Skeletal muscle cell (primary cell): ENCODE data around the gene APOH.

DNA sequence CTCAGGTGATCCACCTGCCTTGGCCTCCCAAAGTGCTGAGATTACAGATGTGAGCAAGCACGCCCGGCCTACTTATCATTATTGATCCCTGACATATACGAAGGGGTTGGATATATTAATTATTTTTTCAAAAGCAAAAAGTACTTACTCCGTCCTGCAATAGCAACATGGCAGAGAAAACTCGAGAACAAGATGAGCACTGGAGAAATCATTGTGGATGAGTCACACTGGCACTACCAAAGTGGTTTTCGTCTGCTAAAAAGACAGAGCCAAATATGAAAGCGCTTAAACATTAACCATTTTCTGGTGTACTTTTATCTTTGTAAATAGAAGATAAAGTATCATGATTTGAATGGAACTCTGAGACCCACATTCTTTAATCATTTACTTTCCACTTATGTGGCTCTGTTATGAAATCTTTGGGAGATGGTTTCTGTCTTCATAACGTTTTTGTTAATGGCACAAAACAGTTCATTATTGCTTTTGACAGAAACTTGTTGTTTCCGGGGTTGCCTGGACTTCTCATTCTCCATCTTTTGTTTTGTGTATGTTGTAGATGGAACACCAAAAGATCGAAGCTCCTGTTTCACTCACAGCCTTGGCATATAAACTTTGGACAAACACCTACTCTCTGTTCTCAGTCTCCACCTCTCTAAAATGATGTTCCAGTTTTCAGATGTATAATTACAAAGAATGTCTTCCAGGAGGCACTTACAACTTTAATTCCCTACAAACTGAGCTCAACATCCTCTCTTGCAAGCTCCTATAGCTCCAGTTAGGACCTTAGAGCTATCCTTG is at the start of gene APOH:
APOH (minus strand) TSS at position 248 of the 798 bp plus-strand sequence.
- RRBS = no CpG with 5 or more reads among the region's 10 CpGs

GRCh38 chr17:66304889-66305341 is 2.5 kb downstream of the PRKCA start:
- RRBS = no CpG with 5 or more reads among the region's 5 CpGs

DNA sequence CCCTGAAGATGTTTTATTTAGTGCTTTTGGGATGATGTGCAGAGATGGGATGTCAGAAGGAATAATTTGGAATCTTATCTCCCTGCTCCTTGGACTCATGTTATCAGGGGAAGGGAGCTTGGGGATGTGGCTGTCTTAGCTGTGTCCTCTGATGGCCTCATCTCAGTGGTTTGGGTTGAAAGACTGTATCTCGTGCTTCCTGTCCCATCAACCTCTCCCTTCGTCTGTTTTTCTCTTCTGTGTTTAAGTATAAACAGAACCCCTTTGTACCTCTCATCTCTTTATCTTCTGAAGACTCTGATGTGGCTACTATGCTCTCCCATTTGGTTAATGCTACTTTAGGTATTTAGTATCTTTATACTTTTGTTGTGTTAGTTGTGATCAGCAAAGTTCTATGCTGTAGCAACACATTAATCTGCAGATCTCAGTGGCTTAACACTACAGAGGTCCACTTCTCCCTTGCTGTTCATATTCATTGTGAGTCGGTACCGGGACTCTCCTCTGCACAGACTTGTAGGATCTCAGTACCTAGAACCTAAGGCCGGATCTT is 28.7 kb downstream of the PRKCA start:
- RRBS = no CpG with 5 or more reads among the region's 5 CpGs

GRCh38 chr17:66415329-66415837 is 113.0 kb downstream of the PRKCA start:
- RRBS = no CpG with 5 or more reads among the region's 8 CpGs

DNA sequence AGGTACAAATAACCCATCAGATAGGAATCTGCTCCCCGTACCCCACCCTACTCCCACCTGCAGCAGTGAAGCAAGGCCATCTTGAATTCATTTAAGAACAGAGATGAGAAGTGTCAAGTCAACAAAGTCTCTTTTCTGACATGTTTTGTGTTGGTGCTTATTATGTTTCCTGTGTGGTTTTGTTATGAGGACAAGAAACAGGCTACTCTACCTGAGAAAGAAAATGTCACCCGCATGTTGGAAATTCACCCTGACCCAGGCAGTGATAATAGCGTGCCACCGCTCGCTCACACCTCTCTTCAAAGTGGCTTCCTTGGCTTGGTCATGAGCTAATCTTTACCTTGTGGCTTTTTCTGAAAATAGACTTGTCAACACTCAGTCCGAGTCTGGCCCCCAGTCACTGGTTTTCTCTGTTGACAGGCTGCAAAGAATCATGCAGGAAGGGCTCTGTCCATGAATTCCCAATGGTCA is 121.5 kb upstream of the CACNG5 start:
- RRBS = no CpG with 5 or more reads among the region's 6 CpGs

DNA sequence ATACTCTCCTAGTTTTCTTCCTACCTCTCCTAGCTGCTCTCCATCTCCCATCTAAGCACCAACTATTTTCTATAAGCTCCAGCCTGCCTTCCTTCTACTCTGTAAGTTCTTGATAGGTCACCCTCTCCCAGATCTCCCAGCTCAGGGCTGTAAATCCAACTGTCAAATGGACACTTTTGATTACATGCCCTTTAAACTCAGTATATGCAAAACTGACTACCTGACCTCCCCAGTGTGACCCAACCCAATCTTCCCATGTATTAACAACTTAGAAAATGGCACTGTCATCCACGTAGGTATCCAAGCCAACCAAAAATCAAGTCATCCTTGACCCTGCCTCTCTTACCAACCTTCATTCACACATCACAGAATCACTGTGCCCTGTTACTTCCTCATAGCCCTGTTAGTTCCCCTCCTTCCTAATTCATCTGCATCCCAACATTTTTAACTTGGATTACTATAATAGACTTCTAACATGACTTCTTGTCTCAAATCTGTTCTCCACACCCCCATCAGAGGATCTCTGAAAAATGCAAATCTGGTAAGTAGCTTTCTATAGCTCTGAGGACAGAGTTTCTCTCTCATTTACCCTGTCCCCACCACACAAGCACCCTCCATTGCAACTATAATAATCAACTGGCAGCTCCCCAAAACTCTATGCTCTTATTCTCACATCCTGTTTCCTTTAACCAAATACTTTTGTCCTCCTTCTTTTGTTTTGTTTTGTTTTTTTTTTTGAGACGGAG is 73.7 kb downstream of the HELZ start:
- RRBS = no CpG with 5 or more reads among the region's 2 CpGs

GRCh38 chr17:67238857-67240058 is 5.7 kb downstream of the HELZ start:
- RRBS = no CpG with 5 or more reads among the region's 8 CpGs

GRCh38 chr17:67289444-67290116 is 44.6 kb upstream of the HELZ start:
- RRBS = no CpG with 5 or more reads among the region's 16 CpGs

DNA sequence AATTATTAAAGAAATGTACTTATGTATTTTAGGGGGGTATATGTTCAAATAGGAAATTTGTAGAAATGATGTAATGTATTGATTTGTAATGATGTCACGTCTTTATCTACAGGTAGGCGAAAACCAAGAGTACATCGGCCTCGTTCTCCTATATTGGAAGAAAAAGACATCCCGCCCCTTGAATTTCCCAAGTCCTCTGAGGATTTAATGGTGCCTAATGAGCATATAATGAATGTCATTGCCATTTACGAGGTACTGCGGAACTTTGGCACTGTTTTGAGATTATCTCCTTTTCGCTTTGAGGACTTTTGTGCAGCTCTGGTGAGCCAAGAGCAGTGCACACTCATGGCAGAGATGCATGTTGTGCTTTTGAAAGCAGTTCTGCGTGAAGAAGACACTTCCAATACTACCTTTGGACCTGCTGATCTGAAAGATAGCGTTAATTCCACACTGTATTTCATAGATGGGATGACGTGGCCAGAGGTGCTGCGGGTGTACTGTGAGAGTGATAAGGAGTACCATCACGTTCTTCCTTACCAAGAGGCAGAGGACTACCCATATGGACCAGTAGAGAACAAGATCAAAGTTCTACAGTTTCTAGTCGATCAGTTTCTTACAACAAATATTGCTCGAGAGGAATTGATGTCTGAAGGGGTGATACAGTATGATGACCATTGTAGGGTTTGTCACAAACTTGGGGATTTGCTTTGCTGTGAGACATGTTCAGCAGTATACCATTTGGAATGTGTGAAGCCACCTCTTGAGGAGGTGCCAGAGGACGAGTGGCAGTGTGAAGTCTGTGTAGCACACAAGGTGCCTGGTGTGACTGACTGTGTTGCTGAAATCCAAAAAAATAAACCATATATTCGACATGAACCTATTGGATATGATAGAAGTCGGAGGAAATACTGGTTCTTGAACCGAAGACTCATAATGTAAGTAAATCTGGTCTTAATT is 28.8 kb downstream of the BPTF start:
- RRBS = no CpG with 5 or more reads among the region's 19 CpGs

DNA sequence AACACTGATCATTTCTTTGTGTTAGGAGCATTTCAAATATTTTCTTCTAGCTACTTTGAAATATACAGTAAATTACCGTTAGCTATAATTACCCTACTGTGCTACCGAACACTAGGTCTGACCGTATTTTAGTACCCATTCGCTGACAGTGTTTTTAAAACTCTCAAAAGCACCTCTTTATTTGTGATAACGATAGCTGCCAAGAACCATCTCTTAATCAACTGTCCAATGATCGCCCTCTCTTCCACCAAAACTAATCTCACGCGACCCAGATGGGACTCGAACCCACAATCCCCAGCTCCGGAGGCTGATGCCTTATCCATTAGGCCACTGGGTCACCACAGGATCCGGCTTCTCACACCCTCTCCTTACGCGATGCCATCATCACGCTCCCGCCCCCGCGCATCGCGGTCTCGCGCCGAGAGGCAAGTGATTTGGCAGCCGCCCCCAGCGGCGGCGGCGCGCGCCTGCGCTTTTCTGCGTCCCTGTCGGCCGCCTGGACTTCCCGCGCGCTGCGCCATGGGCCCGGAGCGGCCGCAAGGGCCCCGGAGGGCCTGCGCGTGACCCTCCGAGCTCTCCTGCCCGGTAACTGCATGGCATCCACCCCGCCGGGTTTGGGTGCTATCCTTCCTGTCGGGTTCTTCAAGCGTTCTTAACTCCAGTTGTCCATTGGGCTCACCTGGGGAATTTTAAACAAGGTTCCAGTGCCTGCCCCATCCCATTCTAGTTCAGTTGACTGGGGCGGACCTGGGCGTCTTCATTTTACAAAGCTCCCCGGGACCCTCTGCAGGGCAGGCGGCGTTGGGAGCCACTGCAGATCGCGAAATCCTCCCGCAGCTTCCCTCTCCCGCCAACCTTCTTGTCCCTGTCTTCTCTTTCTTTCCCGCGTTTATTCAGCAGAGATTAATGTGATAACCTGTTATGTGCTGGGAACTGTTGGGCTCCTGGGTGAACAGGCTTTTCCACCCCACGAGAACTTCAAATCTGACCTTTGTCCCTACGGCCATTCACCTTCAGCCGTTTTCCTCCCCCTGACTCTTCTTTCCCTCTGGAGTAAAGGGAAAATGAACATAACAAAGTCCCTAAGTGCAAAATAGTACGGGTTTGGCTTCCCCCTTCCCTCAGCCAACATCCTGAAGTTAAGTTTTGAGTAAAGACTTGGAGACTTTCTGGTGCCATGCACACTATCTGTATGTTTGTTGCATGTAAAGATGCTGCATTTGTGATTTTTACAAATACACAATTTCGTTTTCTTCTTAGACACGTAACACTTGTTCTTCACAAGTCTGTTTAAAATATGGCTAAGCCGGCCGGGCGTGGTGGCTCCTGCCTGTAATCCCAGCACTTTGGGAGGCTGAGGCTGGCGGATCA is 15.4 kb upstream of the KPNA2 start:
- RRBS = 0% methylated on average over 5 of the region's 70 CpGs

DNA sequence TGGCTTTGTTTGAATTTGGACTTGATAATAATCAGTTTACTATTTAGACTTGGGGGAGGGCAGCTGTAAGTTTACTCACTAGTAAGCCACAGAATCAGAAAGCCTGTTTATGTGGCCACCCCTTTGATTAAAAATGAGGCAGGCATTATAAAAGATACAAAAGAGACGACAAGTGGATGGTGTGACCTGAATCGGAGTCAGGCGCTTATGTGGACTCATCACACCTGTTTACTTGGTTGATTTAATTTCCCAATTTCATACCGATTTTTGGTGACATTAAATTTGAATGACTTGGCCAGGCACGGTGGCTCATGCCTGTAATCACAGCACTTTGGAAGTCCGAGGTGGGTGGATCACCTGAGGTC is 9.0 kb downstream of the KPNA2 start:
- RRBS = no CpG with 5 or more reads among the region's 6 CpGs

DNA sequence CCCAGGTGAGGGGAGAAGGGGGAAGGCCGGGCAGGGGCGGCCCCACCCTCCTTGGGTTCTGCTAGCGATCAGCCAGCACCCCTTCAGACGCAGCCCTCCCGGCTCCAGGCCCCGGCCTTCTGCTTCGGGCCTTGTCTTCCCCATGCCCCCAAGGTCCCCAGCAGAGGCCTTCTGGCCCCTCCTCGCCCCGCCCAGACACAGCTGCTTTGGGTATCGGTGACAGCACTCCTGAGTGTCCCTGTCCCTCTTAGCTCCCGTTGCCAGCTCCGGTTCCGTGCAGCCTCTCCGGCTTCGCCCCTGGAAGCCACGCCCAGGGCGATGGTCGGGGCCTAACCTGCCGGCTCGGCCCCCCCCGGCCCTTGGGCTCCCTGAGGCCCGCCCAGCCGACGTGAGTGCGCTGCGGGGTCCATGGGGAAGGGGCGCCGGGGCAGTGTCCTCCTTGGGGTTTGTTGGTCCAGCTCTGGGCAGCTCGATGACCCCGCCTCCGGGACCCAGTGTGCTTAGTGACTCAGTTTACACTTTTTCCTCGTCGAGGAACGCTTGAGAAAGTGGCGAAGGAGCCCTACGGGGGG is 50.5 kb upstream of the AMZ2 start:
- RRBS = 2% methylated on average over 12 of the region's 36 CpGs

GRCh38 chr17:68206296-68206601 is 41.6 kb upstream of the AMZ2 start:
- RRBS = no CpG with 5 or more reads among the region's 9 CpGs

- RRBS = no CpG with 5 or more reads among the region's 4 CpGs
Observed at GRCh38 chr17:68248886-68249200, 1.0 kb downstream of the AMZ2 start.

DNA sequence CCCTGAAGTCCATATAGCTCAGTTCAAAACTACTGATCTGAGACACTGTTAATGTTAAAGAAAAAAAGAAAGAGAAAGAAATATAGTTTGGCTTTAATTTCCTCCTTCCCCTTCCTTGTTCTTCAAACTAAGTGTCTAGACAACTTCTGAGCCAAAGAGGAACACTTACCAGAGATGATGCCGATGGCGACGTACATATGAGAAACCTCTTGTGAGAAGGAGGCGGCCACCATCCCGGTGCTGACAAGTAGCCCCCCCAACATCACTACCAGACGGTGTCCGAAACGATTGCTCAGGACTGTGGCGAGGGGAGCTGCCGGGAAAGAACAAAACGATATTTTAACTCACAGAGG is 17.2 kb downstream of the SLC16A6 start:
- RRBS = 67% methylated on average over 4 of the region's 11 CpGs

DNA sequence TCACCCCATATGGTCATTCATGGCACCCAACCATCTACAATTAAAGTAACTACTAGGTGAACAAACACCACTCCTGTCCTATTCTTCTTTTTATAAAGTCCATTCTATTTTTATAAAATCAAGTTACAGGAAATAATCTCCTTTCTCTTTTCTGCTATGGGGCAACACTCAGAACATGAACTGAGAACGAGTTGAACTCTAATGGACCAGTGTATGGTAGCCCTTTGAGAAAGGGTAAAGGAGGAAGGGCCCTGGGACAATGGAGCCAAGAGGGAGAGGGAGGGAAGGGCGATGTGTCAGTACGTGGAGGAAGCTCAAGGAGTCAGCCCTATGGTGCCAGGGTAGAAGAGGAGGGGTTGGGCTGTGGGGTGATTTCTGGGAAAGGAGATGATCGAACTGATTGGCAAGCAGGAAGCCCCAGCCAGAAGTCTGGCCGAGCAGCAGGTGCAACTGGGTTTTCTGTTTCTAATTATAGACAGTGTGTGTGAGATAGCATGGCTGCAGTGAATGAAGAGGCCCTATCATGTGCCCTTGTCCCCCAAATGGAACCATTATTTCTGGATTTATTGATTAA is 4.3 kb upstream of the WIPI1 start:
- RRBS = no CpG with 5 or more reads among the region's 5 CpGs

- RRBS = no CpG with 5 or more reads among the region's 3 CpGs
Observed at GRCh38 chr17:68514033-68514419, 1.8 kb downstream of the PRKAR1A start.

- RRBS = no CpG with 5 or more reads among the region's 1 CpG
Observed at GRCh38 chr17:68518473-68518721, 6.2 kb downstream of the PRKAR1A start.

GRCh38 chr17:68525700-68525999 is 13.4 kb downstream of the PRKAR1A start:
- RRBS = no CpG with 5 or more reads among the region's 4 CpGs